ENCODE measurements around the gene ARID1A.

DNA sequence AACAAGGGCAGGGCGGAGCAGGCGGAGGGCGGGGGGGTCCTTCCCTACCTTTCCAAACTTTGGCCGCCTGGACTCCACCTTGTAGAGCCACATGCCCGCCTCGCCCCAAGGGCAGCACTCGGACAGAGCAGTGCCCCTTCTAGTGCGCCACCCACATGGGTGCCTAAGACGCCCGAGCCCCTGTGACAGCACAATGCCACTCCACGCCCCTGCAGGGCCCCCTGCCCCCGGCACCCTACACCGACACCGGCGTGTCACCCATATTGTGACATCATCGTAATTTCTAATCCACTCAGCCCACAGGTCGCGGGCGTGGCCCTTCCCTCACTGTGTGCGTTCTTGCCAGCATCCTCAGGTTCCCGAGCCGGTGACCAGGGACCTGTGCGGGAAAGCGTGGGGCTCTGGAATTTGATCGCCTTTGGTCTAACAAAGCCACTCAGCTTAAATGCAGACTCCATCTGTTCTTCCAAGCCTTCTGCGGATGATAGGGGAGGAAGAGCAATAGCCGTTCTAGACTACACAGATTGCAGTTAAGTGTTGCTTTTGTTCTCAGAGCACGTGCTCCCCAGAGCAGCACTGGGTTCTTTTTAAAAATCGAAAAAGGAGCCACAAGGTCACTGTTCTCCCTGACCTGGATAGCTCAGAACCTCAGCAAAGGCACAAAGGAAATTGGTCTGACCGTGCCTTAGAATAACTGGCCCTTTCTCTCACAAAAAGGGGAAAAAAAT, 685 bp upstream of the STMN1 start:
- PRO-cap, result bidirectional peak, plus-strand start at position 354 of the sequence, minus-strand start at position 267 of the sequence; bidirectional peak, plus-strand start at position 471 of the sequence, minus-strand start at position 486 of the sequence

- PRO-cap, result no peak
Measured at GRCh38 chr1:26018630-26018973, 3.0 kb upstream of the EXTL1 start.

- PRO-cap, result no peak
Measured at GRCh38 chr1:26036028-26036294, 10.0 kb downstream of the SLC30A2 start.

DNA sequence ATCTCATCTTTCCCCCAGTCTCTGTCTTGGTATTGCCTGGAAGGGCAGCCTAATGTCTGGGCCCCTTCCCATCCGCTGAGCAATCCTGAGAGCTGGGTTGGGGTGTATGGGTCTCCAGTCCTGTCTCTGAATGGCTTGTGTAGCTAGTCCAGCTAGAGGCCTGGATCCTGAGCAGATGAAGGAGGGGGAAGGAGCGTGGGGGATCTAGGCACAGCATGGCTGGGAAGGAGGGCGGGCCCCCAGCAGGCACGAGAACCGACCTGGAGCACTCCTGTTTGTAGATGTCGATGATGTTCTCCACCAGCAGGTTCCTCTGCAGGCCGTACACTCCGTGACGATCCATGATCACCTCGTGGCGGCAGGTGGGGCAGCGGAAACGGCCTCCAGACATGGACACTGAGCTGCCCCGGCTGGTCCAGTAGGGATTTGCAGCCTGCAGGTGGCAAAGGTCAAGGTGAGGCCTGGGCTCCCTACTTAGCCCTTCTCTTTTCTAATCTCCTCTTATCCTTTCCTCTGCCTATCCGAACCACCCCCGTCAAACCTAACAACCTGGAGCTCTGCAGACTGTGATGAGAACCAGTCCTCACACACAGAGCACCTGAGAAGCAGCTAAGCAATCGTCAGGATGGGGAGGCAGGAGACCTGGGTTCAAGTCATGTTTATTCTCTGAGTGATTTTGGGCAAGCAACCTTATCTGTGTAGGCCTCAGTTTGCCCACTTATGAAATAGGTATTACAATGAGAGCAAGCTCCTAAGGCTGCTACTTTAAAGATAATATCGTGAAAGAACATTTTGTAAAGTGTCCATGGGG, 1.2 kb downstream of the TRIM63 start:
- PRO-cap, result no peak

- PRO-cap, result no peak
Measured at GRCh38 chr1:26235001-26235342, 972 bp downstream of the CEP85 start.

DNA sequence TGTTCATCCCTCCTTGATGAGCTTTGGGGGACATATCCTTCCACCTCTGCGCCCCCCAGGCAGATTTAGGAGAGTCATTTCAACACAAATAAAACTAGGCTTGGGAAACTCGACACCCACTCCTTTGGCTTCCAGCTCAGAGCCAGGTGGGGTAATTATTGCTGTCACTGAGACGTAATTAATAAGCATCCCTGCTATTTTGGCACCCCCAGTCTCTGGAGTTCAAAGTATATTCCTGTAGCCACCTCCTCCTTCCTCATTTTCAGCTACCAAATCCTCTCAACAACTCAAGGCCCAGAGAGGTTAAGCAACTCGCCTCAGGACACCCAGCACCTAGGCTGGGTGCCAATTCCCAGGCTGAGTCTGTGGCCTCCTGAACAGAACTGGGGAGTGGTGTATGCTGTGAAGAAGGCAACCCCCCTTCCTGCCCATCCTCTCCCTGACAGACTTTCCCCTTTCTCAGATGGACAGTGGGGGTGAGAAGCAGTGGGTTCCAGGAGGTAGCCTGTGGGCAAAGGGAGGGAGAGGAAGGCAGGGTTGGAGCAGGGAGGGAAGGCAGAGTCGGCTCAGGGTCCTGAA, 482 bp downstream of the CRYBG2 start:
- PRO-cap, result no peak

GRCh38 chr1:26411042-26411624, 516 bp downstream of the LIN28A start:
- PRO-cap, result no peak

GRCh38 chr1:26530394-26530966, 919 bp downstream of the RPS6KA1 start:
- PRO-cap, result no peak

DNA sequence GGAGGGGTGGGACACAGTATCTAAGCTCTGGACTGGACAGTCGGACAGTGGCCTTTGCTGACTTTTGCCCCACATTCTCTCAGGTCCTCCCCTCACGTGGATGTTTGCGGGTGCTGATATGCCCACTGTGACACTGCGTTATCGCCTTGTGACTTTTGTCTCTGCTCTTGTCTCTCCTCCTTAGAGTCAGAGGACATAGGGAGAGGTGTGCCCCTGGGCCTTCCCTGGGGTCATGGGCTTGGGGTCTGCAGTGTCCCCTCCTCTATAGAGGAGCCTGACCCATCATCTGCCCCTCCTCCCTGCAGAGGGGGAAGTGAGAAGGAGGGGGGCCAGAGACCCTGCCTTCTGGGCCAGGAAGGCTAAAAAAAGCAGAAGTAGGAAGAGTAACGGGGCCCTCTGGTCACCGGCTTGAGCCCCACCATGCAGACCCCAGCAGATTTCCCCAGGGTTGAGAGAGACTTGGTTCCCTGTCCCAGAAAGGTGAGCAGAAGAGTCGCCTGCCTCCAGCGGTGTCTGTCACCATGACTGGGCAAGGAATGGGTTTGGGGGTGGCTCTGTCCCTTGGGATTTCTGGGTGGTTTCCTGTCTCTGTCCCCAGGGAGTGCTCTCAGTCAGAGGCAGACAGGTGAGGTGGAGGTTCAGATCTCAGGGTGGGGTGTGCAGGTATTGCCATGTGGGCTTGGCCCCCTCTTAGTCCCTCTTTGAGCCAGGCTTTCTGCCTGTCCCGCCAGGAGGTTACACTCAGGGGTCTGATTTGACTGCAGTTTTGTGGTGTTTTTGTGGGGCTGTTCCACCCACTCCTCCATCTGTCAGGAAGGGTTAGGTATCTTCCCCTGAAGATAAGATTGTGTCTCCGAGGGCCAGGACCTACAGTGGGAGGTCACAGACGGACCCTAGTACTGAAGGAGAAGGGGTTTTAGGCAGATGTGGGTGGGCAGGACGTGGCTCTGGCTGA, 13.5 kb downstream of the RPS6KA1 start:
- PRO-cap, result no peak

DNA sequence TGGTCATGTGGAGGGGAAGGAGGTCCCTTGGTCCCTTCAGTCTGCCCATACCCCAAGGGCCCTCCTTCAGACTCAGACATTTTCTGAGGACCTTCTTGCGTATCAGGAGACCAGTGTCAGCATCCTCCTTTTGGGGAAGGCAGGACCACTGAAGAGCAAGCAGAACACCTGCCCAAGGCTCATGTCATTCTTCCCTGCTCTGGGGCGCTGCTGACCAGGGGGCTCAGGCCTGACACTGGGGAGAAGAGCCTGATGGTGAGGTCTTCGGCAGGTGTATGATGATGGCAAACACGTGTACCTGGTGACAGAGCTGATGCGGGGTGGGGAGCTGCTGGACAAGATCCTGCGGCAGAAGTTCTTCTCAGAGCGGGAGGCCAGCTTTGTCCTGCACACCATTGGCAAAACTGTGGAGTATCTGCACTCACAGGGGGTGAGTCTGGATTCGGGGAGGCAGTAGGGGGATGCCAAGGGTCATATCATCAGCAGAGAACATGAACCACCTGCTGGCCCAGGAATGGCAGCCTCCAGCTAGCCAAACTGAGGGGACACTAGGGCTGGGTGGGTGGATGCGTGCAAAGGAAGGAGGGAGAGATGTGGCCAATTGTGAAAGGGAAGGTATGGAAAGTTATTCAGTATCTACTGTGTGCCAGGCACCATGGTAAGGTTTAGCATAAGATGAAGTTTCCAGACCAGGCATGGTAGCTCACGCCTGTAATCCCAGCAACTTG, 31.8 kb downstream of the RPS6KA1 start:
- PRO-cap, result no peak

DNA sequence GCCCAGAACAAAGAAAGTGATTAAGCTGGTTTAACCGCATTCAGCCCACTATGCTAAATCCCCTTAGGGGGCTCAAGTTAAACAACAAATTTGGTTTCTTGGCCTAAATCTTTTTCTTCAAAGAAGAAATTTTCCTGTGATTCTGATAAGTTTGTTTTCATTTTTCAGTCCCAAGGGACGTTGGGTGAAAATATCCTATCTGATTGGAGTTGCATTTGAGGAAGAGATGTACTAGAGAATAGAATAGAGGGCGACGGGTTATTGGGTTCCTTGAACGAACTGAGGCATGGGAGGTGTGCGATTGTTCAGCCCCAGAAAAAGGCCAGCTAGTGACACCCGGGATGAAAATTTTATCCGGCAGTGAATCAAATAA, 76.5 kb upstream of the ARID1A start:
- PRO-cap, result no peak

- PRO-cap, result no peak
Measured at GRCh38 chr1:26694914-26695345, 885 bp upstream of the ARID1A start.

GRCh38 chr1:26695843-26696602, at the start of gene ARID1A:
Gene ARID1A (plus strand): TSS chr1:26696015.
- PRO-cap, result bidirectional peak, plus-strand start at chr1:26696032, minus-strand start at chr1:26695944; bidirectional peak, plus-strand start at chr1:26696389, minus-strand start at chr1:26696201; bidirectional peak, plus-strand start at chr1:26696641, minus-strand start at chr1:26696478

DNA sequence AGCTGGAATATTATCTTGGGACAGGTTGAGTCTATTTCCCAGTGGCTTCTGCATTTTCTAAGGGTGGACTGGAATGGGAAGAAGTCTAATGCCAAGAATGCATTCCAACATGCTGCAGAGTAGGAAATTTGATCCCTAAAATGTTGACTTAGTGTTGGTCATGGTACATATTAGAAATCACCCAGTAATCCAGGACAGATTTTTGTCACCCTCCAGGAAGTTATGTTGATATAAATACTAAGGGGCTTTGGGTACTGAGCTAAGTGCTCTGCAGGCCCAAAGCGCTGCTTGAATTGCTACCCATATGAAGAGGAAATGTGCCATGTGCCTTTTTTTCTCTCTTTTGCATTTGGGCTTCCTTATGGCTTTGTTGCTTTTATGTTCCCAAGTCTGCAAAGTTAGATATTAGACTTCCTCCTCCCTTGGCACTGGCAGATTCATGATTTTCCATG, 10.0 kb downstream of the ARID1A start:
- PRO-cap, result no peak

- PRO-cap, result no peak
Measured at GRCh38 chr1:26711349-26711905, 15.6 kb downstream of the ARID1A start.

- PRO-cap, result no peak
Measured at GRCh38 chr1:26771755-26772686, 15.7 kb upstream of the PIGV start.

- PRO-cap, result no peak
Measured at GRCh38 chr1:26790941-26791616, 3.3 kb downstream of the PIGV start.

DNA sequence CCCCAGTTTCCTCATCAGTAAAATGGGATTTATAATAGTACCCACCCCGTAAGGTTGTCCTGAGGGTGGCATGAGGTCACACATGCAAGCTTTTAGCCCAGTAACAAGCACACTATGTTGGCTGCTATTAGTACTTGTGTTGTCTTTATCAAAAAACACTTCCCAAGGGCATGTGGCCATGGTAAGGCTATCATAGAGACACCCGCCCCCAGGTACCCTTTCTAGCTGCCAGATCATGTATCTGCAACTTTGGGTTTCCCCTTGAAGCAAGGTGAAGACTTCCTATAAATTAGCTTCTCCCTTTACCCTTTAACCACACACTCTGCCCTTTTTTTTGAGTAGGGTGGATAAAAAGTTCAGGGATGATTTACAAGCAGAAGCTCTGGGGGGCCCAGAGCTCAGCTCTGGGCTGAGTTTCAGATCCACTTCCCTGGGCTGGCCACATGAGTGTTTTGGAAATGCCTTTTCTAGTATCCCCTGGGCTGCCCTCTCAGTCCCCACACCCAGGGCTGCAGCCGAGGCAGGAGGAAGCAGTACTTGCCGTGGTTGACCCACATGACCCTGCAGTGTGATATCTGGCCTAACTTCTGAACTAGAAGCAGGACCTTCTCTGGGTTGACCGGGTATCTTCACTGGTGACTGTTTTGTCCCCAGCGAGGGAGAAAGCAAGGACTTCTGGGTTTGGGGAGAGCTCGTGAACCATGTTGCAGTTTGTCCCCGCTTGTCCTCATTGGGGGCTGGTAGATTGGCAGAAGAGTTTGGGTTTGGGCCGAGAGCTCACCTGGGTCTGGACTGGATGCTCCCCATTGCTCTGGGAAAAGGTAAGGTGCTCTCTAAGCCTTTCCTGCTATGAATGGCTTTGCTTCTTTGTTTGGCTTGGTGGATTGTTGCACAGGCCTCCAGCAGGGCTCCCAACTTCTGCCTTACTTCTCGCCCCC, 2.2 kb downstream of the ZDHHC18 start:
- PRO-cap, result no peak

GRCh38 chr1:26847766-26848324, 15.1 kb upstream of the SFN start:
- PRO-cap, result no peak

DNA sequence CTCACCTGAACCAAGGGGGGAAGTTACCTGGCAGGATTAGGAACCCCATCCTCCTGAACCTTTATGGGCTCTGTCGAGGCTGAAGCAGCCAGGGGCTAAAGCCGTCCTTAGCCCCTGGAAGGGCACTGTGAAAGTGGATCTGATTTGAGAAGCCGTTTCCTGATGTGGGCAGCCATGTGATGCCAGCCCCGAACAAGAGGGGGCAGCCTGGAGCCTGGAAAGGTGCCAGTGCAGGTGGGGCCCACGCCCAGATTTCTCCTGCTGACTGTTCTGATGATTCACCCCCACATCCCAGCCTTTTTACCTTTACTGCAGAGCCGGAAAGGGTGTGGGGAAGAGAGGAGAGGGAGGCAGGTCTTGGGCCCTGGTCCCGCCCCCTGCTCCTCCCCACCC, 248 bp upstream of the SFN start:
- PRO-cap, result no peak

Data from progenitor cell of endocrine pancreas (in vitro differentiated cells).